ENCODE measurements around a stretch of chr1.

DNA sequence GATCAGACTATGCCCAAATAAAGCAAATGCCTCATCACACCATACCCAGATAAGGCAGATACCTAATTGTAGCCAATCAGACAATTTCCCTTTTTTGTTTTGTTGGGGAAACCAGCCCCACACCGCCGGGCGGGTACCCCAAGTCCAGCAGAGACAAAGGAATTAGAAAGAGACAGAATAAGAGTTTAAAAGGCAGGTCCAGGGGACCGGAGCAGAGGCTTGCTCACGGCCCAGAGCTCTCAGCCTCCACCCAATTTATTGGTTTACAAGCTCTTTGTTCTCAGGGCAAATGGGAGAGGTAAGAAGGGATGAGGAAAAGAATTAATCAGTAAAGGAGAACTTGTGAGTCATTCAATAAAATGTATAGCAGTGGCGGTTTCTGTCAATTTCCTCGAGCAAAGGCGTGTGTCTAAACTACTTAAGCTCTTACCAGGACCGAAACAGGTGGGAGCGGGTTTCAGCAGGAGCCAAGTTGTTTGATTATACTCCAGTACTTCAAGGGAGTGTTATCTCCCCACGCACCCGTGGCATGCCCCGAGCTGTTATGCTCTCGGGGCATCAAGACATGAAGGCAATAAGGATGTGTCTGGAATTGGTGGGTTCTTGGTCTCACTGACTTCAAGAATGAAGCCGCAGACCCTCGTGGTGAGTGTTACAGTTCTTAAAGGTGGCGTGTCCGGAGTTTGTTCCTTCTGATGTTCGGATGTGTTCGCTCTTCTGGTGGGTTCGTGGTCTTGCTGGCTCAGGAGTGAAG is 886.7 kb downstream of the KCNT2 start:
- RRBS: 46% methylated on average over 2 of the region's 21 CpGs

DNA sequence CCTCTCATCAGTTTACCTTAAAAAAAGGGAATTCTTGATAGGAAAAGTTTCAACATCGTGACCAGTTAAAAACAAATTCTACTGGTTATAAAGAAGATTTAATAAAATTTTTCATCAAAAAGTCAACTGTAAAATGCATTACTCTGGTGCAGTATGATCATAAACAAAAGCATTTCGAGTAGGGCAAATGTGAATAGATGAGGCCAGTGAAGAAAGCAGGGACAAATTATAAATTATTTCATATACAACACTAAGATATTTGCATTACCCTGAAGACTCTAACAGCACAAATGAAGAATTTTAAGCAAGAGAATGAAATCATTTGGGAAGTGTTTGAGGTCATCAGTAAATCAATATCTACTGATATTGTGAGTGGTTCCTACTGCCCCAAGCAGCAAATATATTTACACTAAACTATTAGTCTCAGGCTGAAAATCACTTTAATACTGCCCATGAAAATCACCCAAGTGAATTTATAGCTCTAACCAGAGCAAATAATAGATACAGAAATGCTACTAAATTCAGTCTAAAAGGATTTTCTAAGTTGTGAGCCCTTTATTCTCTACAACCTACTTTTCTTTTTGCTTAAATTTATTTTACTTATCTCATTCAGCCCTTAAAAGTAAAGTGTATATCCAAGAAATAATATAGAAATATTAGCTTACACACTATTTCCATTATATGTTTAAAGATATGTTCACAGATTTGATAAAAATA is 163.6 kb downstream of the KCNT2 start:
- RRBS: no CpG with 5 or more reads among the region's 2 CpGs

DNA sequence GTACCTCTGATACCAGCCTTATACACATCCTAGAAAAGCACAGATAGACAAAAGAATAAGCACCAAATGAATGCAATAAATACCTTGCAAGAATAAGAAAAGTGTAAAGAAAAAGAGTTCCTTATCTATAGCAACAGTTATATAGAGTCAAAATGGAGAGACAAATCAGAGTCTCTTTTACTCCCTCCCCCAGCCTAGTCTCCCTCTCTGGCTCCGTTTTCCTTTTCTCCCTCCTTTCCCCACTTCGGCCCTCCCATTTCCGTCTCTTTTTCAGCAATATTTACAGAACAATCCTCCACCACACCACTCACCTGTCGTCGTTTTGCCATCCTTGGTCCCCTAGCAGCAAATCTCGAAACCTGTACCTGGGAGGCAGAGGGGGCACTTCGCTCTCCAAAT is 337 bp downstream of the KCNT2 start:
- RRBS: no CpG with 5 or more reads among the region's 7 CpGs

- RRBS: no CpG with 5 or more reads among the region's 2 CpGs
Observed at GRCh38 chr1:197197300-197197687, 3.8 kb downstream of the ZBTB41 start.

DNA sequence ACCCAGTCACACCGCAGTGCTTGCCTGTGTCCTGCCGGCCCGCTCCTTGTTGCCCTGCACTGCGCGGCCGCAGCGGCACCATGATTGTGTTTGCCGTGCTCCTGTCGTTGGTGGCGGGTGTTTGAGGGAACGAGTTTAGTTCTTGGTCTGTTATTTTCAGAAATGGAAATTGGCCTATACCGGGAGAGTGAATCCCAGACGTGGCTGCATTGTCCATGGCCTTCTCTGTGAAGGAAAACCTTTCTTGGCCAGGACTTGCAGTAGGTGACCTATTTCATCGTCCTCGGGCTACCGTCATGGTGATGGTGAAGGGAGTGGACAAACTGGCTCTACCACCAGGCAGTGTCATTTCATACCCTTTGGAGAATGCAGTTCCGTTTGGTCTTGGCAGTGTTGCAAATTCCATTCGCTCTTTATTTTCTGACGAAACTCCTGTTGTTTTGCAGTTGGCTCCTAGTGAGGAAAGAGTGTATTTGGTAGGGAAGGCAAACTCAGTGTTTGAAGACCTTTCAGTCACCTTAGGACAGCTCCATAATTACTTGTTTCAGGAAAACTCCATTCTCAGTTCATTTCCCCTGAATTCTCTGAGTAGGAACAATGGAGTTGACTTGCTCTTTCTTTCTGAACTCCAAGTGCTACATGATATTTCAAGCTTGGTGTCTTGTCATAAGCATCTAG is 21.2 kb upstream of the ZBTB41 start:
- RRBS: 100% methylated on average over 5 of the region's 19 CpGs

GRCh38 chr1:197355177-197355813 is 87.2 kb downstream of the CRB1 start:
- RRBS: 52% methylated on average over 5 of the region's 32 CpGs

- RRBS: no CpG with 5 or more reads among the region's 1 CpG
Observed at GRCh38 chr1:197638384-197638669, 137.0 kb downstream of the DENND1B start.

DNA sequence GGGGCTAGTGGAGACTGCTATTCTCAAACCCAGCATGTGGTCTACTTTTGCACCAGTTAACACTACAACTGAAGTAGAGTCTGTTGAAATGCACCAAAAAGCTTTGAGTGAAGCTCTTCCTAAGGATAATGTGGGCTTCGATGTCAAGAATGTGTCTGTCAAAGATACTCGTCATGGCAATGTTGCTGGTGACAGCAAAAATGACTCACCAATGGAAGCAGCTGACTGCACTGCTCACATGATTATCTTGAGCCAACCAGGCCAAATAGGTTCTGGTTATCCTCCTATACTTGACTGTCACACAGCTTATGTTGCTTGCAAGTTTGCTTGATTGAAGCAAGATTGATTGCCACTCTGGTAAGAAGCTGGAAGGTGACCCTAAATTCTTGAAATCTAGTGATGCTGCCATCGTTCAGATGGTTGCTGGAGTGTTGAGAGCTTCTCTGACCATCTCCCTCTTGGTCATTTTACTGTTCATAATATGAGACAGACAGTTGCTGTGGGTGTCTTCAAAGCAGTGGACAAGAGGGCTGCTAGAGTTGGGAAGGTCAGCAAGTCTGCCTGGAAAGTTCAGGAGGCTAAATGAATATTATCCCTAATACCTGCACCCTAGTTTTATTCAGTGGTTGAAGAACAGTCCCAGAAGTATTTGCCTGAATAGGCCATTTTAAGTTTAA is 85.1 kb downstream of the DENND1B start:
- RRBS: no CpG with 5 or more reads among the region's 3 CpGs

GRCh38 chr1:197737032-197737644 is 38.1 kb downstream of the DENND1B start:
- RRBS: no CpG with 5 or more reads among the region's 2 CpGs

GRCh38 chr1:197994802-197995446 is 77.8 kb downstream of the LHX9 start:
- RRBS: no CpG with 5 or more reads among the region's 8 CpGs

GRCh38 chr1:198155945-198156438 is 806 bp upstream of the NEK7 start:
- RRBS: no CpG with 5 or more reads among the region's 8 CpGs

- RRBS: no CpG with 5 or more reads among the region's 2 CpGs
Observed at GRCh38 chr1:198185715-198186168, 28.9 kb downstream of the NEK7 start.

GRCh38 chr1:198196528-198197107 is 39.8 kb downstream of the NEK7 start:
- RRBS: no CpG with 5 or more reads among the region's 6 CpGs

DNA sequence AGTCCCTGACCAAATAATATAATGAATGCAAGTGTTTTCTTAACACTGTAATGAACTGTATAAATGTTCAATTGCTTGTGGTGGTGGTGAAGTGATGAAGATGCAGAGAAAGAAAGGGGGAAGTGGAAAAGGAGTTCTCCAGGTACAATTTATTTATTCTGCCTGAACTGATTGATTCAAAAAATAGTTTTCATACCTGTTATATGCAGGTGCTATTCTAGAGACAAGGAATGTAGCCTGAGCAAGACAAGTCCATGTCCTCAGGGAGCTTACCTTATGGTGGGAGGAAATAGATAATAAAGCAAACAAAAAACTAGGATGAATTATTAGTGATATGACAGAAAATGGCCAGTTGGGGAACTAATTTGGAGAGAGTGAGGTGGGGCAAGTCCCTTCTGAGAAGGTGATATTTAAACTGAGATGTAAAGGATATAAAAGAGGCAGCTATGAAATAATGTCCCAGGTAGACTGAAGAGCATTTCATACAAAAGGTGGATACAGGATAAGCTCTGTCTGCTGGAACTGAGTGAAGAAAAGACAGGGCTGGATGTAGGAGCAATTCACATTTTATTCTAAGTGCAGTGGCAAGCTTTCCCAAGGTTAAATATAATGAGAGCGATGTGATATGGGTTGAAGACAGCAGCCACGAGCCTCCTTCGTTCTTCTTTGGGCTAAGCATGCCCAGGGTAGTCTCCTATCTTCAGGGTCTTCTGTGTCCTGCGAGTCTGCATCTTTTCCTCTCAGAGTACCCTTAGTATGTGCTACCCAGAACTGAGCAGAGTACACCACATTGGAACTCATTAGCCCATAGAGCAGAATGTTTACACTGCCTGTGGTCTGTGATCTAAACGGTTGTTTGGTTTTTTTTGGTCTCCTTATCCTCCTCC is 126.1 kb downstream of the NEK7 start:
- RRBS: no CpG with 5 or more reads among the region's 5 CpGs

DNA sequence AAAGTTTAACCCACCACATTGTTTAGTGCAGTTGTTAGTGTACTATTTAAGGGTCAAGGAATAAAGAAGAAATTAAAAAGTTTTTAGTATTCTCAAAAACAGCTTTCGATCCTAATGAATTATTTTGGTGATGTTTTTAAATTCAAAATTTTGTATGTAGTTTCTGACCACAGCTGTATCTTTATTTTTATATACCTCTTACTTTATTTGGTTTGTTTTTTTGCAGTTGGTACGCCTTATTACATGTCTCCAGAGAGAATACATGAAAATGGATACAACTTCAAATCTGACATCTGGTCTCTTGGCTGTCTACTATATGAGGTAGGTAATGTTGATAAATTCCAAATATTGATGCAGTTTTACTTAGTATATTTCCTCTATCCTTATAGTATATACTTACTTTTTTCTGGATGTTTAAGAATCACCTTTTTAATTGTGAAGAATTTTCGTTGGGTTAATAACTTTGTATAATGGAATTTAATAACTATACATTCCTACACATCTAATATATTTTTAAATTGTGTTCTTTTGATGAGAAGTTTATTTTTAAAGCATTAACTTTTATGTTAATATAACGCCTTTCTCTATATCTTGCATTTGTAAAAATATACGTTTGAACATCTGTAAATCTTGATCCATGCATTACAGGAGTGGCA is 136.0 kb downstream of the NEK7 start:
- RRBS: no CpG with 5 or more reads among the region's 5 CpGs

- RRBS: no CpG with 5 or more reads among the region's 7 CpGs
Observed at GRCh38 chr1:198320004-198321152, 163.6 kb downstream of the NEK7 start.

GRCh38 chr1:198443180-198443908 is 97.1 kb downstream of the ATP6V1G3 start:
- RRBS: no CpG with 5 or more reads among the region's 4 CpGs

DNA sequence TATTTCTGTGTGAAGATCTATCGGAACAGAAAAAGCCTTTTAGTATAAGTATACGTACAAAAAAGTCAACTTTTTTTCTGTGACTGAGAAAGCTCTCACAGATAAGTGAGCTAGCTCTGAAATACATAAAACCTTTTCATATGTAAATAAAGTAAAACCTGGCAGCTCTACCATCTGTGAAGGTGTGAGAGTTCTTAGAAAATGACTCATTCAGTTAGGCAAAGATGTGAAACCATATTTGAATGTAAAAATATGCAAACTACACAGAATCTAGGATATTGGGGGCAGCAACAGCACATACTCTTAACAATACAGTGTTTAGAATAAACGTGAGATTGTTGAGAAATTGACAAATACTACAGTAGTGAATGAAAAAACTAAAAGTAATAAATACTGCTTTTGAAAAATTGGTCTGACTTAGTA is 19.9 kb downstream of the ATP6V1G3 start:
- RRBS: no CpG with 5 or more reads among the region's 3 CpGs

GRCh38 chr1:198556850-198557458 is 16.5 kb upstream of the ATP6V1G3 start:
- RRBS: no CpG with 5 or more reads among the region's 5 CpGs

Data from PFSK-1 (cell line).